ENCODE measurements around the genes MRPL32 and COA1.

GRCh38 chr7:40760579-40760852 is 625.7 kb downstream of the SUGCT start:
- RRBS: no CpG with 5 or more reads among the region's 2 CpGs

GRCh38 chr7:41449575-41450048 is 253.3 kb downstream of the INHBA start:
- RRBS: no CpG with 5 or more reads among the region's 4 CpGs

GRCh38 chr7:41466542-41467109 is 236.3 kb downstream of the INHBA start:
- RRBS: no CpG with 5 or more reads among the region's 3 CpGs

GRCh38 chr7:42091393-42092179 is 145.4 kb downstream of the GLI3 start:
- RRBS: no CpG with 5 or more reads among the region's 23 CpGs

GRCh38 chr7:42219329-42219836 is 17.6 kb downstream of the GLI3 start:
- RRBS: no CpG with 5 or more reads among the region's 4 CpGs

DNA sequence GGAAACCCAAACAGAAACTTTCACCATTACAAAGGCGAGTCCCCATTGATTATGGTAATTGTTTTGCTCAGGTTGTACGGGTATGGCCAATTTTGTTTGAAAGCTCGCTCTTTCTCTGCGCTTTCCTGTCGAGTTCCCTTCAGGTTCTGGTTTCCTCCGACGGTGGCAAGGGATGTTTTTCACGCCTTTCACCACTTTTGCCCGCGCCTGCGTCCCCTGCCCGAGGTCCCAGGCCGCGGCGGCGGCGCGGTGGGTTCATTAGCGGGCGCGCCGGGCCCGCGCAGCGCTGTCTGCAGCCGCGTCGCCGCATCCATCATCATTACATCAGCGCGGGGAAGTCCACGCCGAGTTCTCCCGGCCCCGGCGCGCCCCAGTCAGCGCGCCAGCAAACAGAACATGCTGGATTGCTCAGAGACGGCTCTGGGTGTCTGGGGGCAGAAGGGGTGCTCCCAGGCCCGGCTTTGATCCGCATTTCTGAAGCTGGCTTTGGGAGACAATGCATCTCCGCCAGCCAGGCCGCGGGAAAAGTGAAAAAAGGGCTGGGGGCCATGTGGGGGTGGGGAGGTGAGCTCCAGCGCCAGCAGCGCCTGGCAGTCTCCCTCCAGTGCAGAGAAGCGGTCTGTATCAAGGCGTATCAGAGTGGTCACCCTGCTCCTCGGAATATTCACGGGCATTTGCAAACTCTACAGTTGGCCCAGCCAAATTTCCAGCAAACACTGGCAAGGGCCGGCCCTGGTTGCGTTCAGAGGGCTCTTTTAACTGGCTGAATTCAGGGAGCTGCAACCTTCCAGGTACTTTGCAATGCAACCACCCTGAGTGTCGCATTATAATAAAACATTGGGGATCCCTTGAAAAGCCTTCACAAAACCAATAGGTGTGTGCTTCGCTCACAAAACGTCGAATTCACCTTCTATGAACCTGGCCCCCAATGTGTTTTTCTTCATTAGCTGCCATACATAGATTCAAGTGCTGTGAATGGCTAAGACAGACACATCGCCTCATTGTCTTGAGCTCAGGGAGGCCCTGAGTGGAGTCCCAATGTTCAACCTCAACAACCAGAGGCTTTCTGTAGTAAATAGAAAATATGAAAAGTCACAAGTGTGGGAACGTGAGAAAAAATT is 8.8 kb downstream of the GLI3 start:
- RRBS: 4% methylated on average over 19 of the region's 59 CpGs

- RRBS: 2% methylated on average over 9 of the region's 52 CpGs
Measured at GRCh38 chr7:42931983-42932770, at the start of gene MRPL32. MRPL32 (plus strand) TSS chr7:42932376.

GRCh38 chr7:43114279-43114825 is 1.9 kb downstream of the HECW1 start:
- RRBS: 17% methylated on average over 4 of the region's 11 CpGs

DNA sequence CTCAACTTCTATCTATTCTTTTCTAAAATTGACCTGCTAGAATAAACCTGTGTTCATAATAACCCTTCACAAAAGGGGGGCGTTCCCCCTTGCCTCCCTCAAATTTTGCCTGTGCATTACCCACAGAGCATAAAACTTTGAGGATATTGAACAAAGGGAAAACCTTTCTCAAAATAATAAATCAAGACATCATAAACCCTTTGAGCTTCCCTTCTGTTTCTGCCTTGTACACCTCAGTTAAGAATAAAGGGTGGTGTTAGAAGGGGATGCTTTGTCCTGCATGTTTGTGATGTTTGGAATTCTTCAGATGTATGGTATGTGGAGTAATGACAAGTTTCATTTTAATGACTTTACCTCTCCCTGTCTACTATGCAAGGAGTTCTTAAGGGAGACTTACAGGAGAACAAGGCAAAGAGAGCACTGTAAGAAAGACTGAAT is 99.2 kb downstream of the HECW1 start:
- RRBS: no CpG with 5 or more reads among the region's 1 CpG

- RRBS: 87% methylated on average over 8 of the region's 28 CpGs
Measured at GRCh38 chr7:43248769-43249447, 136.5 kb downstream of the HECW1 start.

DNA sequence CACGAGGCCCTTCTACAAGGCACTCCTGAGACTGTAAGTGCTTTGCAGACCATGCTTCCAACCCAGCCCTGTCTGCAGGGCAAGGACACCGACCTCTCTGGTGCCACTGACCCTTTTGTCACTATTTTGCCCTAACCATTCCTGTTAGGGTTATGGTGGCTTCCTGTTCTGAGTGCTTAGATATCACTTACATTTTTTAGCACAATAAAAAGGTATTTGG is 41.8 kb upstream of the STK17A start:
- RRBS: no CpG with 5 or more reads among the region's 2 CpGs

DNA sequence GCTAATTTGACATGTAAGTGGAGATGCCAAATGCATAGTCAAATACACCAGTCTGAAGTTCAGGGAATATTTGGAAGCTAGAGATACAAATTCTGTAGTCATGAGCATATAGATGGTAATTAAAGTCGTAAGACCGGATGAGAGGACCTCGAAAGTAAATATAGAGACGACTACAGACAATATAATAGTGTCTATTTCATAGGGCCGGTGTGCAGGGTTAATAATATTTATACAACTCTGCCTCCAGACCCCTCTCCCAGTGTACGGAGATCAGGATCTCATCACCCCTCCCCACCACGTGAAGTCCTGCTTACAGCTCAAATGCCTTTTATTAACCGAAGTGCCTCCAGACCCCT is 598 bp upstream of the STK17A start:
- RRBS: no CpG with 5 or more reads among the region's 8 CpGs

DNA sequence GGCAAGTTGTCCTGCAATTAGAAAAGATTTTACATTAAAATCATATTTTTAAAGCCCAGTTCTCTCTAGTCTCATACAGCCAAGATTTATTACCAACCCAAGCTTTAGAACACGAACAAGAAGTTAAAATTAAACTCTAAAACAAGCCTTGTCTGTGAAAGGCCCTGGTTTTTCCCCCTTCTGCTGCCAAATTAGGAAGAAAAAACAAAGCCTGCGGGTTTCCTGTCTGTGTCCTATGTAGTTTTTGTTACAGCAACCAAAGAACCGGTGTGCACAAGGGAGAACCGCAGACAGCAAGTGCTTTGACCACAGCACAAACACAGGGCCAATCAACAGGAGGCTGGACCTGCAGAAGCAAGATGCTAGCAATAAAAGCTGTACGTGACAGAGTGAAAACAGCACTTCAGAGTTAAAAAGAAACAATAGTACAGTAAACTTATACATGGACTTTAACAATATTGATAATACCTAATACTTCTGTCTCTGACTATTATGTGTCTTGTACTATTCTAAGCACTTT is 65.8 kb downstream of the STK17A start:
- RRBS: no CpG with 5 or more reads among the region's 5 CpGs

- RRBS: no CpG with 5 or more reads among the region's 3 CpGs
Measured at GRCh38 chr7:43693899-43694792, 35.2 kb downstream of the COA1 start.

DNA sequence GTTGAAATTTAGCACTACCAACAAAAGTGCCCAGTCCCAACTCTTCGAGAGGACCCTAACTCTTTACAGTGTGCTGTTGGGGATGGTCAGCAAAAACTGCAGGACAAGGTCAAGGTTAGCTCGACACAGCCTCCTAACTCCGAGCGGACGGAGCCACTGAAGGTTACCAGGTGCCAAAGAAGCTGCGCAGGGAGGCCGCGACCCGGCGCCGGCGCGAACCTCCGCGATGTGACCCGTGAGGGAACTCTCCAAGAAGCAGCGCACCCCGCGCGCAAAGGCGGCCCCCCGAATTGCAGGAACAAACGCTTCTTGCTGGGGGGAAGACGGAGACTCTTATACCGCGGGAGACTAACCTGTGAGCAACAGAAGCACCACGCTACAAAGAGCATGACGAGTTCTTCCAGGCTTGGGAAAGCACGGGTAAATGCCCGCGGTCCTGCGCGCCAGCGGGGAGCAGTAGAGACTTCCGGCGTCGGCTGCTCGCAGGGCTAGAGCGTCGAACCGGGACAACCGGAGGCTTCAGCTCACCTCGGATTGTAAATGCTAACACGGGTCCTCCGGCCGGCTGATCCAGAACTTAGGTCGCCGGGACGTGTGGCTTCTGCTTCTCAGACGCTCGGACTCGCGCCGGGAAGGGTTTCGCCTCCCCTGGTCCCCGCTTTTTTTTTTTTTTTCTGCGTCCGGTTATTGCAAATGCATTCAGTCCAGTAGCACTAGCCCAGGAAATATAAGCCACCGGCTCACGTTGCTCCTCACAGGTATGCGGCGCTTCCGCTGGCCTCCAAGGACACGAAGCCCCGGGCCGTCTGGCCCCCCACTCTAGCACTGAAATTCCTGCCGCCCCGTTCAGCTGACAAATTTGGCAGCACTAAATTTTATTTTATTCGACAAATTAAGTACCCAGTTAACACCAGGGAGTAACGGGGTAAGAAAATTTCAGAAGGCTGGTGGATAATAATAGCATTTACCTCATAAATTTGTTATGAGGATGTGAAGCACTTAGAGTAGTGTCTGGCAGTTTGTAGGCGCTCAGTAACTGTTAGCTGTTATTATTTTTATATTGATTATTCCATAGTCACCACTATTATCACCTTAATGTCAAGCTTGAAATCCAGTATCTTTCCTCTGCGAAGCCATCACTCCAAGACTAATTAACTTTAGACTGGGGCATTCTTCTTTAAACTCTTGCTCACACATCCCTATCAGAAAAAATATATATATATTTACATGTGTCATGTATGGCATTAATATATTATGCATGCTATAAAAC is at the start of gene COA1:
COA1 (minus strand) TSS at position 448 of the 1,270 bp plus-strand sequence.
- RRBS: 2% methylated on average over 15 of the region's 72 CpGs

DNA sequence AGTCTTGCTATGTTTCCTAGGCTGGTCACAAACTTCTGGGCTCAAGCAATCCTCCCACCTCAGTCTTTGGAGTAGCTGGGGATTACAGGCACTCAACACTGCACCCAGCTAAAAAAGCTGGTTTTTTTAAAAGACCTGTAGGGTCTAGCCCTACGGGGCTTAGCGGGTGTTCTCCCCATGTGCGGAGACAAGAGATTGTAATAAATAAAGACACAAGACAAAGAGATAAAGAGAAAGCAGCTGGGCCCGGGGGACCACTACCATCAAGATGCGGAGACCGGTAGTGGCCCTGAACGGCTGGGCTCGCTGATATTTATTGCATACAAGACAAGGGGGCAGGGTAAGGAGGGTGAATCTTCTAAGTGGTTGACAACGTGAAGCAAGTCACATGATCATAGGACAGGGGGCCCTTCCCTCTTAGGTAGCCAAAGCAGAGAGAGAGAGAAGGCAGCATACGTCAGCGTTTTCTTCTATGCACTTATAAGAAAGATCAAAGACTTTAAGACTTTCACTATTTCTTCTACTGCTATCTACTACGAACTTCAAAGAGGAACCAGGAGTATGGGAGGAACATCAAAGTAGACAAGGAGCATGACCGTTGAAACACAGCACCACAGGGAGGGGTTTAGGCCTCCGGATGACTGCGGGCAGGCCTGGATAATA is 5.3 kb upstream of the COA1 start:
- RRBS: no CpG with 5 or more reads among the region's 15 CpGs

- RRBS: no CpG with 5 or more reads among the region's 7 CpGs
Measured at GRCh38 chr7:43975038-43975290, 22.7 kb upstream of the SPDYE1 start.

DNA sequence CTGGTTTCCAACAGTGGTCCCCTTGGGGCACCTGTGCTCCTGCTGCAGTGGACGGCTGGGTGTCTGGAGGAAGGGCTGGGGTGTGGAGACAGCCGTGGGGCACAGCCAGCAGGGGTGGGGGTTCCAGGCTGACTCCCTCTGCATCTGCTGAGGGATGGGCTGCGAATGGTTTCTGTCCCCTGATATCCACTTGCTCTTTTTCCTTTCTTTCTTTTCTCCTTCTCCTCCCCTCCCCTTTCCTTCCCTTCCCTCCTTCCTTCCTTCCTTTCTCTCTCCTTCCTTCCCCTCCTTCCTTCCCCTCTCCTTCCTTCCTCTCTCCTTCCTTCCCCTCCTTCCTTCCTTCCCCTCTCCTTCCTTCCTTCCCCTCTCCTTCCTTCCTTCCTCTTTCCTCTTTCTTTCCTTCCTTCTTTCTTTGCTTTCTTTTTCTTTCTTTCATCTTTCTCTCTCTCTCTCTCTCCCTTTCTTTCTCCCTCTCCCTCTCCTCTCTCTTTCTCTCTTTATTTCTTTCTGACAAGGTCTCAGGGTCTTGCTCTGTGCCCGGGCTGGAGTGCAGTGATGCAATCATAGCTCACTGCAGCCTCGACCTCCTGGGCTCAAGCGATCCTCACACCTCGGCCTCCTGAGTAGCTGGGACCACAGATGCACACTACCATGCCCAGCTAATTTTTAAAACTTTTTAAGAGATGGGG is 20.2 kb upstream of the SPDYE1 start:
- RRBS: no CpG with 5 or more reads among the region's 7 CpGs

GRCh38 chr7:44066709-44067401 is 1.5 kb upstream of the PGAM2 start:
- RRBS: no CpG with 5 or more reads among the region's 8 CpGs

DNA sequence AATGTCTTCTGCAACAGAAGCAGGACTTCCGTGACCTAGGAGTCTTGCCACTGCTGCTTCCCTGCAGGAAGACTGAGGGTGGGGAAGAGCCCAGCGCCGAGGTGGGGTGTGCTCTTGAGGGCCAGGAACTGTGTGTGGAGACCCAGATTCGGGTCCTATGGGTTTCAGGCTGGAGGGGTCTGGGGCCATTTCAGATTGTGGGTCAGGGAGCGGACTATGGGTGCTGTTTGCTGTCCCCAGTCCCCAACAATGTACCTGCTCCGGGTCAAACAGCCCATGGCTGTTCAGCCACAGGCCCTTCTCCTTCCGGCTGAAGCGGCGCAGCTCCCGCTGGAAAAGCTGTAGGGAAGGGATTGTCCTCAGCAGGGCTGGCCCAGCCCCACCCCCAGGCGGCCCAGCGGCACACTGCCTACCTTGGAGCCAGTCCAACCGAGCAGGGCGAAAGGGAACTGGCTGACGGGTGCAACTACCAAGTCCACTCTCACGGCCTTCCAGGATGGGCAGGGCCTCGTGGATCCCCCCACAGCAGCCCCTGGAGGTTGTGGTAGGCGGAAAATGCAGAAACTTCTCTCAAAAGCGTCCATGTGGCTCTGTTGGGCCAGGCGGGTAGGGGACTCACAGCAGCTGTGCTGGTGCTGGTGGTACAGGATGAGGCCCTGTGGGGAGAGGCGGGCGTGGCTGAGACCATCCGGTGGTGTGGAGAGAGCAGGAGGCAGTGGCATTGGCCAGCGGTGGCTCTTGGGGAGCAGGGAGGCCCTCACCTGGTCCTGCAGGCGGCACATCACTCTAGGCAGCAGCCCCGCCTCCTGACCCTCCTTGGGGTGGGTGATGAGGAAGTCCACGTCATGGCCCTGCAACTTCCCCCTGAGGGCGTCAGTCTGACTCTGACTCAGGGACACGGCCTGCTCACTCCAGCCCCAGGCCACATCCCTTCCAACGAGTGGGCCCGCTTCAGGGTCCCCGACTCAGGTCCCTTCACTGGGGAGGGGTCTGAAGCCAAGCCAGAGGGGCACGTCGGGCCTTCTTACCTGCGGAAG is 8.3 kb upstream of the PGAM2 start:
- RRBS: 13% methylated on average over 1 of the region's 35 CpGs